Camera-type eye (tissue), 1 donor: ENCODE results near the genes FZD2, MEIOC and ACBD4.

GRCh38 chr17:44552231-44552634 is 5.1 kb upstream of the FZD2 start:
- RAMPAGE, long total RNA: no peak

- RAMPAGE, long total RNA: no peak
Measured at GRCh38 chr17:44556966-44557659, at the start of gene FZD2. TSS of gene FZD2 (plus strand) at chr17:44557484.

- RAMPAGE, long total RNA: no peak
Measured at GRCh38 chr17:44627681-44628119, 28.6 kb upstream of the MEIOC start.

- RAMPAGE, long total RNA: no peak
Measured at GRCh38 chr17:44655916-44656613, at the start of gene MEIOC. TSS of gene MEIOC (plus strand) at chr17:44656468.

- RAMPAGE, long total RNA: no peak
Measured at GRCh38 chr17:44923200-44923897, 8.0 kb upstream of the GFAP start.

- RAMPAGE, long total RNA: no peak
Measured at GRCh38 chr17:44965867-44966195, 2.3 kb downstream of the C1QL1 start.

GRCh38 chr17:45123890-45124338 is 8.4 kb downstream of the PLCD3 start:
- RAMPAGE, long total RNA: no peak

- RAMPAGE, long total RNA: no peak
Measured at GRCh38 chr17:45129302-45130566, 2.6 kb downstream of the PLCD3 start.

DNA sequence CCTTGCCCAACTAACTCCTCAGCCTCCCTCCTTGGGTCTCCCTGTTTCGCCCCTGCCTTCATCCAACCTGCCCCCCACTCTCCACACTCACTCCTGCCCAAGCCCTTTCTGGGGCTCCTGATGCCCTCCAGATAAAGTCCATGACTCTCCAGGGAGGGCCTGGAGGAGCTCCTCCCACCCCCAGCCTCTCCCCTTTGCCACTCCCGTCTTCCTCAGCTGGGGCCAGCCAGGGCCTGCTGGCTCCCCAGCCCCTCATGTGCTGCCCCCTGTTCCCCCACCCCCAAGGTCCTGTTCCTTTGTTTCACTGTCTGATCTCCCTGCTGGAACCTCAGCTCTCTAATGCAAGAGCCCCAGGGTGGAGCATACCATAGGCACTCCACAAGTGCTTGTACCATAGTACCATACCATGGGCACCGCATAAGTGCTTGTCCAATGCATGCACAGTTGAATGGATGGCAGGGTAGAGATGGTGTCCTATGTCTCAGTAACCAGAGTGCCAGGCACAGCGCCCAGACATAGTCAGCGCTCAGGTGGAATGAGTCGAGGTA is 1.6 kb downstream of the PLCD3 start:
- RAMPAGE, long total RNA: no peak

GRCh38 chr17:45135181-45135972 is at the start of gene ACBD4:
TSS of gene ACBD4 (plus strand) at chr17:45135687.
- RAMPAGE, long total RNA: no peak

DNA sequence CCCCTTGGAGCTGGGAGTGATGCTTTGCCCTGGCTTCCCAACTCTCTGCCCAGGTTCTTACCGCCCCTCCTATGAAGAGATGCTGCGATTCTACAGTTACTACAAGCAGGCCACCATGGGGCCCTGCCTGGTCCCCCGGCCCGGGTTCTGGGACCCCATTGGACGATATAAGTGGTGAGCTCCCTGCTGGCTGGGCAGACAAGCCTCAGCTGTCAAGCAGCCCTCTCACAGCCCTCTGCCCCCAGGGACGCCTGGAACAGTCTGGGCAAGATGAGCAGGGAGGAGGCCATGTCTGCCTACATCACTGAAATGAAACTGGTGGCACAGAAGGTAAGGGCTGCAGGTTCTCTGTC is 936 bp downstream of the ACBD4 start:
- RAMPAGE, long total RNA: no peak

DNA sequence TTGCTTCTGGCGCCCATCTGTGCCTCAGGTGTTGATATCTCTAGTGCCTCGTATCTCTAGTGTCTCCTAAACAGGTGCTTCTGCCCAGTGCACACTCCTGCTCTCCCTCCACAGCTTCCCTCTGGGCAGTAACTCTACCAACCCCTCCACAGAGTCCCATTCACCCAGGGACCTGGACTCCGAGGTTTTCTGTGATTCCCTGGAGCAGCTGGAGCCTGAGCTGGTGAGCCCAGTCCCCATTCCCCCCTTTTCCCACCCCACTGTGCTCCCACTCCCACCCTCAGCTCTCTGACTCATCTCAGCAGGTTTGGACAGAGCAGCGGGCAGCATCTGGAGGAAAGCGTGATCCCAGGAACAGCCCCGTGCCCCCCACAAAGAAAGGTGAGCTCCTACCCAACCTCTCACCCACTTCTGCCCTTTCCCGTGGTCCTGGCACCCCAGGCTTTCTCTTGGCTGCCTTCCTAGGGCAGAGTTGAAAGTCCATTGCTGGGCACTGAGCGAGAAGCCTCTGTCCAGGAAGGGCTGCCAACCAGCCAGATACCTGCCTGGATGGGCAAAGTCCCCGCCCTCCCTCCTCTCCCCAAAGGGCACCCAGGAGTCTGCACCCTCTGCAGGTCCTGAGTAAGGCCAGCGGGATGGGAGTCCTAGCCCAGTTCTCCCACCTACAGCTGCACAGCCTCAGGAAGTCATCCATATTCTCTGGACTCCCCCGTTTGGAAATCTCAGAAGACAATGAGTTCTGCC is 2.3 kb downstream of the ACBD4 start:
- RAMPAGE, long total RNA: no peak

DNA sequence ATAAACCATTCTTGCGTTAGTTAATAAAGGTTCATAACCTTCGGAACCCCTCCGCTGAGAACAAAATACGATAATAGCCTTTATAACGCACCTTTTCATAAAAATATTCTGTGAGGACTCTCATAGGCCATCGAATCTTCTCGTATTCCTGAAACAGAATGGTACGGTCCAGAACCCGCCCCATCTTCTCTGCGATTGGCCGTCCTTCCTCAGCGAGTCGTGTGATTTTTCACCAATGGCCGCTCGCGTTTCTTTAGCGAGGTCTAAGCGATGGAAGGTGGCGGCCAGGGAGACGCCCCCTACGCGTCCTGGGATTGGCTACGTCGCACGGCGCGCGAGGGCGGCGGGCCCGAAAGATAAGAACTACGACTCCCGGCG is 273 bp upstream of the HEXIM1 start:
- RAMPAGE, long total RNA: start-site peak on the minus strand centred at position 192 of the sequence, 92 bp wide, 12 reads

DNA sequence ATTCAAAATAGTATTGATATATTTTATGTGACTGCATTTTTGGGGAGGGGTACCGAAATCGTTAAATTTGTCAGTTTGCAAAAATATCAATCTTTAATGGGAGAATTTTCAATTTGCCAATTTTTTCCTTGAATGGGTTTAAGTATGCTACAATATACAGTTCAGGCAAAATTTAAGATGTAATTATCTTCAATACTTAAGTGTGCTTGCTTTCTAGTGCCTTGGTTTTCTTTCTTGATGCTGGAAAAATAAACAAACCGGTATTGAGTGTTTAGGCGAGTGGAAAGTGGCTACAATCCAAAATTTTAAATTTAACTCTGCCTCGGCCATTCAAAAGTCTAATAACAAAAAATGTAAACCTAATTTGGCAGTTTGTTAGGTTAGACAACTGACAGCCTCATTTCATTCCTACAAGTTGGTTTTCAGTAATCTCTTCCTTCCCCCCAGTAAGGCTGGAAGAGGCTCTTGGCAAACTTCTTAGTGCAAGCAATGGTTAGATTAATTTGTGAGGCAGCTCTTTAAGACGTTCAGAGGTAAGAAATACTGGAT is 2.5 kb downstream of the HEXIM1 start:
- RAMPAGE, long total RNA: no peak

DNA sequence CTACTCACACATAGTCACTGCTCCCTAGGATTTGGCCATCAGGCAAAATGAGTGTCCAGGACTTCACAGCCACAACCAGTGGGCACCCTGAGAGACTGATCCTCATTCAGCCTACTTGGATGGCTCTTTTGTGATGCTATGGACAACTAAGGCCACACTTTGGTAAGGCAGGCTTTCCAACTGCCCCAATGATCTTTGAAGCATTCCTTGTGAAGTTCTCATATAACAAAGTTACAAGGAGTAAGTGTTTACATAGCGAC is 3.6 kb upstream of the HEXIM2 start:
- RAMPAGE, long total RNA: no peak

DNA sequence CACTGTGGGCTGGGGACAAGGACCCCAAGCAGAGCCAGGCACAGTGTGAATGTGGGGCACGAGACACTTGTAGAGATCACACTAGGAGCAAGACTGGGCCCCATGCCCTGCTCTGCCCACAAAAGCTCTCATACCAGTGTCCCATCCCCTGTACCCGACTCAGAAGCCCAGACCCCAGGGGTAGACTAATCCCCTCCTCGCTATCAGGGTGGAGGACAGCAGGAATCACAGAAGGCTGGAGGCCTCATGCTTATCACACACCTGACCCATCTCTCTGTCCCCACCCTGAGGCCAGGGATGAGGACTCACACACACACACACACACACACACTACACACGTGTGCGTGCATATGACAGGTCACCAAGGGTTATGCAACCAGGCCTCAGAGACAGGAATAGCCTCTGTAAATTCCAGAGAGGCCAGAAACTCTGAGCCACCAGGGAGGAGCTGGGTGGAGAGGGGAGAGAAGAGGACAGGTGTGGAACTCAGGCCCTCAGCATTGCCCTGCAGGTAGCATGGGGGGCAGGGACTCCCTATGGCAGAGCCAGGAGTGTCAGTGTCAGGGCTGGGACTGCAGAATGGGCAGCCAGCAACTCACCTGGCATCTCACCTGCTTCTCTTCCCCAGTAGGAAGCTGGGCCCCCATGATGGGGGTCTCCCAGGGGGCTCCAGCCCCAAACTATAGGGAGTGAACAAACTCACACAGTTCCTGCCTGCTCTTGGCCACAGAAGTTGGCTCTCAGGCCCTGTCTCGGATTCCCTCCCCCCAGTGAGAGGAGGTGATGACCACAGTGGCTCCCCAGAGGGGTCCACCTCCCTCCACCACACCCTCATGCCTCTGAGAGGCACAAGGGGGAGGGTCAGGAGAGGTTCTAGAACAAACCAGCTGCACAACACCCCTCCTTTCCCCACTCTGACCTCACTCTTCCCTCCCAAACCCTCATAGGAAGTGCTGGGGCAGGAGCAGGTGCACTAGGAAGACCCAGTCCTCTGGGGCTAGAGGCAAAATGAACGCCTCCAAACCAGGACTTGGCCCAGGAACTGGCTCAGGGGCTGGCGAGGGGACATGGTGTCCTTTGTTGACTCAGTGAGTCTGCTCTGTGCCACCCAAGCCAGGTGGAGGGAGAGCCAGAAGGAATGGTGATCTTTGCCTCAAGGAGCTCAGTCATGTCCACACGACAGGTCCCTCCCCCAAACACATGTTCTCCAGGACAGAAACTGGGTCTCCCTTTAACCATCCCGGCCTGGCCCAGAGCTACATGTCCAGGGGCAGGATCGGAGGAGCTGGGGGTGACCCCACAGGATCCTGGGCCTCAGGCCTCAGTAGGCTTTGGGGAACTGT is 20.7 kb downstream of the ARHGAP27 start:
- RAMPAGE, long total RNA: no peak

DNA sequence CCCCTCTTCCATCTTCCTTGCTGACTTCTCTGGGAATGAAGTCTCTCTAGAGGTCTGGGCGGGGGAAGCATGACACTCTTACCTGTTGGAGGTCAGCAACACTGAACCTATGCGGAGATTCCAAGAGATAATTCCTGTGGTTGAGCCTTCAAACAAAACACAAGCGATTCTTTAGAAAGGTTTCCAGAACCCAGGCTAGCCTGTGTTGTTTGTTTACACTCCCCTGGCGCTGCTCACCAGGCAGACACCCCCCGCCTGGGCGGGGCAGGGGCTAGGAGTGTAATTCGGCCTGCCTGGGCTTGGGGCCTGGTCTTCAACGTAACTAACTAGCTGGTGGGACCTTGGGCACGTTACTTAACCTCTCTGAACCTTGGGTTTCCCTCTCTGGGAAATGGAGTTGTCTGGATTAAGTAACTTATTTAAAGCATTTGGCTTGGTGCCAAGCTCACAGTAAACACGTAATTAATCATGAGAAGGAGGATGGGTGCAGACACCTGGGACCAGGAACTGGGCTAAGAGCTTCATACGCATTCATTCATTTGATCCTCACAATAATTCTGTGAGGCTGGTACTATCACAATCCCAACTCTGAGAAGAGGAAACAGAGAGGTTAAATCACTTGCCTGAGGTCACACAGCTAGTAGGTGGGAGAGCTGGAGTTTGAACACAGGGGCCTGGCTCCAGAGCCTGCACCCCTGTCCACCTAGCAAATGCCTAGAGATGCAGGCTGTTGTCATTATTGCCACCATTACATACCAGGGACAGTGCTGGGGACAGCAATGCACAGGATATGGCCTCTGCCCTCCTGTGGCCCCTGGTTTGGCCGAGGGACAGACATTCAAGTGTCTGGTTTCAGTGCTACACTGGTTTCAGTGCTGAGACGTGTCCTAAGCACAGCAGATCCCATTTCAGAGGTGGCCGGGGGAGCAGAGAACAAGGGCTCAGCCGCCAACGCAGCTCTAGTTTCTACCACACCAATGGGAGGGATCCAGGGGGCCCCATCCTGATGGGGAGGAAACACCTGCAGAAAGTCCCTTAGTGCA is 7.7 kb upstream of the ARHGAP27 start:
- RAMPAGE, long total RNA: no peak

- RAMPAGE, long total RNA: no peak
Measured at GRCh38 chr17:45935840-45936445, 41.6 kb downstream of the MAPT start.

- RAMPAGE, long total RNA: no peak
Measured at GRCh38 chr17:45976912-45977617, 22.0 kb upstream of the STH start.

- RAMPAGE, long total RNA: no peak
Measured at GRCh38 chr17:46030083-46030920, 31.3 kb downstream of the STH start.